ENCODE results near the genes MEN1, GPHA2 and TM7SF2.

DNA sequence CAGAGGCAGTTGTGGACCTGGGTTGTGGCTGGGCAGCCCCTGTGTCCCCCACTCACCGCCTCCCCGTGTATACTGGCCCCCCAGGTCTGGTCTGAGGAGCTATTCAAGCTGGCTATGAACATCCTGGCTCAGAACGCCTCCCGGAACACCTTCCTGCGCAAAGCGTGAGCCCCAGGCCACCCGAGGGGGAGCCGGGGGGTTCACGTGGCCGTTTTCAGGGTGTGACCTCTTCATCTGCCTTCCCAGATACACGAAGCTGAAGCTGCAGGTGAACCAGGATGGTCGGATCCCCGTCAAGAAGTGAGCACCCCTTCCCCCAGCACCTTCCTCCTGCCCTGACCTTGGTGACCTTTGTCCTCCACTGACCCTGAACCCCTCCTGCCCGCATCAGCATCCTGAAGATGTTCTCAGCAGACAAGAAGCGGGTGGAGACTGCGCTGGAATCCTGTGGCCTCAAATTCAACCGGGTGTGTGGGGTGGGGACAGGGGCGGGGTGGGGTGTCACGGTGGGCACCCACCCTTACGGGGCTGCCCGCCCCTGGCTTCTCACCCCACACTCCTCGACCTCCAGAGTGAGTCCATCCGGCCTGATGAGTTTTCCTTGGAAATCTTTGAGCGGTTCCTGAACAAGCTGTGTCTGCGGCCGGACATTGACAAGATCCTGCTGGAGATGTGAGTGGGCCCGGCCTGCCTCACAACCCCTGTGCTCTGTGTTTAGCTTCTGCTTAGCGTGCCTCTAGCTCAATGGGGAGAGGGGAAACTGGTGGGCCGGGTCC lies 4.0 kb downstream of the PLCB3 start:
- PRO-cap, result no peak

DNA sequence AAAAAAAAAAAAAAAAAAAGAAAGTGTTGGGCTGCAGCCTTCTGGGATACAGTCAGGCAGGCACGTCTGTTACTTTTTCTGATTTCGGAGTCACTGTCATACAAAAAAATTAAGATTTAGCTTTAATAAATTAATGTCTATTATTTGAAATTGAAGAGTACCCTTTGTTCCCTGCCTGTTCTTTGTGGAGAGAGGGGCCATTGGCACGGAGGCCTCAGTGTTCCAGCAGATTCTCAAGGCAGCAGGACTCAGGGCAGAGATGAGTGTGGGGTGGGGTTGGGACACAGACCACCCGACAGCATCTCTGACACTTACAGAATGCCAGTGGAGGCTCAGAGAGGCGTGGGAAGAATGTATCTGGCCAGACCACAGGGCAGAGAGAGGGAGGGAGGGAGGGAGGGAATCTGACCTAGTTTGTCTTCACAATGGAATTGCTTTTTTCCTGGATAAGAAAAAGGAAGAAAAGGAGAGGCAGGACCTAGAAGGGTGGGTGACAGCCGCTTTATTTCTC lies 3.5 kb downstream of the KCNK4 start:
- PRO-cap, result no peak

DNA sequence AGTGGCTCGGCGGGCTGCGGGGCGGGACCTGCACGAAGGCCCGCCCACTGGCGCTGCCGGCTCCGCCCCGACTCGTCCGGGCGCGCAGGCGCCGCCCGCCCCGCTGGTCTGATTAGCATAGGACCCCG lies 111 bp upstream of the ESRRA start:
- PRO-cap, result no peak

DNA sequence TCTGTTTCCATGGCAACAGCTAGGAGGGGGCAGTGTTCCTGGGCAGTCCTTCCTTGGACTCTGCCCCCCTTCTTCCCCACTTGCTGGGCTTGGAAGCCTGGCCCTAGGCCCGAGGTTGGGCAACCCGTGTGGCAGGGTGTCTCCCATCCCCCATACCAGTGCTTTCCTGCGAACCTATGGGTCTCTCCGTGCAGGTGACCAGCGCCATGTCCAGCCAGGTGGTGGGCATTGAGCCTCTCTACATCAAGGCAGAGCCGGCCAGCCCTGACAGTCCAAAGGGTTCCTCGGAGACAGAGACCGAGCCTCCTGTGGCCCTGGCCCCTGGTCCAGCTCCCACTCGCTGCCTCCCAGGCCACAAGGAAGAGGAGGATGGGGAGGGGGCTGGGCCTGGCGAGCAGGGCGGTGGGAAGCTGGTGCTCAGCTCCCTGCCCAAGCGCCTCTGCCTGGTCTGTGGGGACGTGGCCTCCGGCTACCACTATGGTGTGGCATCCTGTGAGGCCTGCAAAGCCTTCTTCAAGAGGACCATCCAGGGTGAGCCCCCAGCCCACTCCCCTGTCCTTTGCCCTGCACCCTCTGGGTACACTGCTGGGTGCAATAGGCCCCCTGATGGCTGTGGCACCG lies 1.8 kb downstream of the ESRRA start:
- PRO-cap, result no peak

DNA sequence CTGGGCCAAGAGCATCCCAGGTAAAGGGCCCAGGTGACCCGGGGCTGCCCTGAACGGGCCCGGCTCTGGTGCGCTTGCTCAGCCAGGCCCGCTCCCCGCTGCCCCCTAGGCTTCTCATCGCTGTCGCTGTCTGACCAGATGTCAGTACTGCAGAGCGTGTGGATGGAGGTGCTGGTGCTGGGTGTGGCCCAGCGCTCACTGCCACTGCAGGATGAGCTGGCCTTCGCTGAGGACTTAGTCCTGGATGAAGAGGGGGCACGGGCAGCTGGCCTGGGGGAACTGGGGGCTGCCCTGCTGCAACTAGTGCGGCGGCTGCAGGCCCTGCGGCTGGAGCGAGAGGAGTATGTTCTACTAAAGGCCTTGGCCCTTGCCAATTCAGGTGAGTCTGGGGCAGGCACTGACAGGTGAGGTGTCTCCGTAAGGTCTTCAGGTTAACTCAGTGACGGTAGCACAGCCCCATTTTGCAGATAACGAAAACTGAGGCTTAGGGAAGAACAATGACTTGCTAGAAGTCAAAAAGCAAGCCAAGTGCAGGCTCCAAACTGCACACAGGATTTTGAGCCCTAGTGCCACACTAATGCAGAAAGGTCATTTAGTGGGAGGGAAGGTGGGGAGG lies 2.4 kb downstream of the TRMT112 start:
- PRO-cap, result unidirectional peak, plus-strand start at position 478 of the sequence

DNA sequence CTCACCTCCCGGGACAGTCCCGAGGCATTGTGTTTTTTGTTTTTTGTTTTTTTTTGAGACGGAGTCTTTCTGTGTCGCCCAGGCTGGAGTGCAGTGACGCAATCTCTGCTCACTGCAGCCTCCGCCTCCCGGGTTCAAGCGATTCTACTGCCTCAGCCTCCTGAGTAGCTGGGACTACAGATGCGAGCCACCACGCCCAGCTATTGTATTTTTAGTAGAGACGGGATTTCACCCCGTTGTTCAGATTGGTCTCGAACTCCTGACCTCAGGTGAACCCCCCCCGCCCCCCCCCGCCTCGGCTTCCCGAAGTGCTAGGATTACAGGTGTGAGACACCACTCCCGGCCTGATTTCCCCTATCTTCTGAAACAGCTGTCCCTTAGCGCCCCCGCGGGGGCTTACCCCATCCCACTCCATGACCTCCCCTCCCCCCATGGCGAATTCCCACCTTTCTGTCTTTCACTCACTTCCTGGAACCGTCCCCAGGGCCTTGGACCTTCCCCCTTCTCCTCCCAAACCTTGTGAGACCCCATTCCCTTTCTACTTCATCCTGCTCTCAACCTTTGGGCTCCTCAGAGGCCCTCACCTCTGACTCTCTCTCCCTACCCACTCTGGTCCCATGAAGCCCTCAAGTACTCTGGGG lies 763 bp downstream of the PRDX5 start:
- PRO-cap, result no peak

GRCh38 chr11:64339482-64339785 lies 570 bp upstream of the CCDC88B start:
- PRO-cap, result no peak

GRCh38 chr11:64742711-64743736 lies 918 bp downstream of the RASGRP2 start:
- PRO-cap, result no peak

DNA sequence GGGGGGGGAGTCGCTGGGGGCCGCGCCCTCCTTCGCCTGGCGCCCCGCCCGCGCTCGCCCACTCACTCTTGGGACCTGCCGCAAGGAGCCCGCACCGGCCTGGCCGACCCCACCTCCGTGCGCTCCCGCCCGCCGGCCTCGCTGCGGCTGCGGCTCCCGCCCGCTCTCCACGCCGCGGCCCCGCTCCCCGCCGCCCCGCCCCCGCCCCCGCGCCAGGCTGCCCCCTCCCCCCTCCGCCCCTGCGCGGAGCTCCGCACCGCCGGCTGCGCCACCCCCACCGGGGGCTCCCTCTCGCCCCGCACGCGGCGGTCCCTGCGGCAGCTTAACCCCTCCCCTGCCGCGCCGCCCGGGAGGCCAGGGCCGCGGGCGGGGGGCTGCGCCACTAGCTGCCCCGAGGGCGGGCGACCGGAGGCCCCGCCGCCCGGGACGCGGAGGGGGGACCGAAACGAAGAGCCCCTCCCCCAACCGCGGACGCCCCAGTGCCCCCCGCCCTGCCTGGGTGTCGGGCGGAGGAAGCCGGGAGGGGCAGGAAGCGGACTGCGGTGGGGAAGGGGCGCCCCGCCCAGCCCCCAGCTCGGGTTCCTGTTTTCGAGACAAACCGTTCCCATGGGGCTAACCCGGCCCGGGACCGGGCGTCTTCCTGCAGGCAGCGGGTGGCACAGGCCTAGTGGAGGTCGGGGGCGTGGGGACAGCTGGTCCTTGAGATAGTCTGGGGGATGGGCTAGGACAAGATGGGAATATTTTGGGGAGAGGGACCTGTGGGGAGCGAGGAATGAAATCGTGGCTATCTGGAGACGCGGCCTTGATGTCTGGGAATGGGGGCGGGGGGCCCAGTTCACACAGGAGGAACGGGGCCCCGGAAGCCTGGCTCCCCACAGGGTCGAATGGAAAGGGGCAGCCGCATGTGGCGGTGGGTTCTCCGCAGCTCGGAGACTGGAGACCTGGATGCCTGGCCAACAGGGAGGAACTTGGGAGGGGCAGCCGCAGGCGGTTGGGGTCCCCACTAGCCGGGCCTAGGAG lies 1.0 kb upstream of the RASGRP2 start:
- PRO-cap, result unidirectional peak, minus-strand start at position 140 of the sequence; bidirectional peak, plus-strand start at position 667 of the sequence, minus-strand start at position 473 of the sequence

DNA sequence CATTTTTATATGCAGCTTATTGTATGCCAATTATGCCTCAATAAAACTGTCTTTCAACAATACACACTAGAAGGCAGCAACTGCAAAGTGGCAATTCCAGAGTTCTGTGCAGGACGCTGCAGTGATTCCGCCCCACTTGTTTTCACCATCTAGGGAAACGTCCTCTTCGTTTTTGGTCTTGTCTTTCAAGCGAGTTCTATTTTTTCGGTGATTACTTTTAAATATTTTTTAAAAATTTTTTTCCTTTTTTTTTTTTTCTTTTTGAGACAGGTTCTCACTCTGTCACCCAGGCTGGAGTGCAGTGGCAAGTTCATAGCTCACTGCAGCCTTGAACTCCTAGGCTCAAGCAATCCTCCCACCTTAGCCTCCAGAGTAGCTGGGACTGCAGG lies 7.0 kb upstream of the SF1 start:
- PRO-cap, result unidirectional peak, plus-strand start at position 99 of the sequence

DNA sequence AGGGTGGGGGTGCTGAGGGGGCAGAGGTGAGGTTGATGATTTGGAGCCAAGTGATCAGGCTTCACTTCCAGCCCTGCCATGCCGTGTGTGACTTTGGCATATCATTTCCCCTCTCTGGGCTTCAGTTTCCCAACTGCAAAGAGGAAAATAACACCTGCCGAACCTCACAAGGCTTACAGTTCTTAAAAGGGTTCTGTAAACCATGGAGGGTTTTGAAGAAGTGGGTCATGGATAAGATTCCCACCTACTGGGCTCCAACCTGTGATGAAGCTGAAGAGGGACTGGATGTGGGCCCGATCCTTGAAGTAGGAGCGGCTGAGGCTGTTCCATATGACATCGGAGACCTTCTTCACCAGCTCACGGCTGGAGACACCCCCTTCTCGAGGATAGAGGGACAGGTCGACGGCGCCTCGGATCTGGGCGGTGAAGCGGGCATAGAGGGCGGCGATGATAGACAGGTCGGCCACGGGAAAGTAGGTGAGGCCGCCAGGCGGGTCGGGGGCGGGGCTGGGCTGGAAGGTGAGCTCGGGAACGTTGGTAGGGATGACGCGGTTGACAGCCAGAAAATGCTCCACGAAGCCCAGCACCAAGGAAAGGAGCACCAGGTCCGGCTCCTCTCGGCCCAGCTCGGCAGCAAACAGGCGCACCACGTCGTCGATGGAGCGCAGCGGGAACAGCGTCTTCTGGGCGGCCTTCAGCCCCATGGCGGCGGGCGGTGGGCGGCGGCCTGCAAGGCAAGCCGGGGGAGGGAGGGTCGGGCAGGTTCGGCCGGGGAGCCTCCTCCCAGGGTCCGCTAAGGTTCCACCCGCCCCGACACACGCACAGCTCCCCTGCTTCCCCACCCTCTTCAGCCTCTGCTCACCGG lies 713 bp downstream of the MEN1 start:
- PRO-cap, result unidirectional peak, plus-strand start at position 528 of the sequence

GRCh38 chr11:64810271-64811325 lies at the start of gene MEN1:
TSS of gene MEN1 (minus strand) at chr11:64810551.
- PRO-cap, result bidirectional peak, plus-strand start at chr11:64810672, minus-strand start at chr11:64810686; bidirectional peak, plus-strand start at chr11:64810853, minus-strand start at chr11:64810733

DNA sequence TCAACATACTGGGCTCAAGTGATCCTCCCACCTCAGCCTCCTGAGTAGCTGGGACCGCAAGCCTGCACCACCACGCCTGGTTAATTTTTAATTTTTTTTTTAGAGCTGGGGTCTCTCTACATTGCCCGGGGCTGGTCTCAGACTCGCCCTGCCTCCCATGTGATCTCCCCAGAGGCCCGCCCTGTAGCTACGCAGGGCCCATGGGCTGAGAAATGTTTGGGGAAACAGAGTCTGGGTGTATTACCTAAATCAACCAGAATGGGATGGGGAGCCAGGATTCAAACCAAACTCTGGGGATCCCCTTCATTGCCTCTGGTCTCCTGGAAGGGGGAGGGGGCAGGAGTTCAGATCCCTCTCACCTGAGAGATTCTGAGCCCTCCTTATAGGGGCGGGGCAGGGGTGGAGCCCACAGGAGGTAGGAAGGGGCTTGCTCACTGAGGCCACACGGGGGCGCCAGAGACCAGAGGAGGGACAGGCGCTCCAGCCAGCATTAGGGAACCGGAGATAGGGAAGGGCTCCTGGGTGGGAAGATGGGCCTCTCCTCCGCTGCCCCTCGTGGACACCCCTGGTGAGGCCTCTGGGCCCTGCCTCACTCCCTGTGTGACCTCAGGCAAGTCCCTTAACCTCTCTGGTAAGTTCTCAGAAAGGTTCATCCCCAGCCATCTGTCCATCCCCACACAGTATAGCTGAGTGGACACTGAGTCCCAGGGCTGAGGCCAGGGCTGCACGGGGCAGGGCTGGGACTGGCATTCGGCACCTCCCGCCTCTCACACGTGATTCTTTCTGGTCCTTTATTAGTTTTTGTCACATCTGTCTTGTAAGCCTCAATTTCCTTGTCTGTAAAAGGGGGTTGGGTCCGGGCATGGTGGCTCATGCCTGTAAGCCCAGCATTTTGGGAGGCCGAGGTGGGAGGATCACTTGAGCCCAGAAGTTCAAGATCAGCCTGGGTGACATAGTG lies 2.7 kb upstream of the CDC42BPG start:
- PRO-cap, result no peak

DNA sequence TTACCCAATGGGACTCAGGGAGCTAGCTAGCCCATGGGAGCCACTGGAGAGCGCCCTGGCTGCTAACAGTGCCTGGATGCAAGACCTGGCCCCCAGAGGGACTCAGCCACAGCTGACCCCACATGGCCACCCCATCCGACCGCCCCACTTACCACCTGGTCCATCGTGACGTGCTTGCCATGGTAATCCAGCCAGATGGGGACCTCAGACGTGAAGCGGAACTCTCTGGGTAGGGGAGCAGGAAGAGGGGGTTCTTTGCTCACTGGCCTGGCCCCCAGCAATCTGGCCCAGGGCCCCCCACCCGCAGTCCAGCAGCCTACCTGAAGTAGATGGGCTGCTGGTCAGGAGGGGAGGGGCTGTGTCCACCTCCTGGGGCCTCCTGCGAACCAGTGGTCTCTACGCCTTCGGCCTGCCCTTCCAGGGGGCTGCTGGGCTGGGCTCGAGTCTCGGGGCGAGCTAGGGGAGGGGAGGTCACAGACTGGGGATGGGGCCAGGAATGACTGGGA lies 19.2 kb upstream of the EHD1 start:
- PRO-cap, result no peak

GRCh38 chr11:64899913-64900669 lies 16.9 kb downstream of the ATG2A start:
- PRO-cap, result no peak

DNA sequence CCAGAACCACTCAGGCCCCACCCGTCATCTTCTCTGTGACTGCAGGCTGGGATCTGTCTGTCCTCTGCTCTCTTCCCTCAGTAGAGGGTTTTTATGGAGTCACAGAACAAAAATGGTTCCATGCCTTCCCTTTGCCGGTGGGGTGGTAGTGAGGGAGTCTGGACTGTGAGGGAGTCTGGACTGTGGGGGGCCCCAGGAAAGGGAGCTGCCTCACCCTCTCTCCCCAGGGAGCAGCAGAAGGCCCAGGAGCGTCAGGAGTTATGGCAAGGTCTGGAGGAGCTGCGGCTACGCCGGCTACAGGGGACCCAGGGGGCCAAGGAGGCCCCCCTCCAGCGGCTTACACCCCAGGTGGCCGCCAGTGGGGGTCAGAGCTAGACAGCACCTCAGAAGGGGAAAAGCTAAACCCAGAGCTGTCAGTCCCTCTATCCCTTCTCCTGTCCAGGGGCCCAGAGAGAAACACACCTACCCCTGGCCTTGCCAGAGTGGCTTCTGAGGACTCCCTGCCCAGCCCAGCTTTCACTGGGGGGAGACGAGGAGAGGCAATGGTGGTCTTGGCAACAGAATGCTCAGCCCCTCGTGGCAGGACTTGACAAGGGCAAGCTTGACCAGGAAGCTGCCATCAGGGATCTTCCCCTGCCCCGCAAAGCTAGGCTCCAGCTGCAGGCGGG lies 2.1 kb downstream of the GPHA2 start:
- PRO-cap, result no peak

DNA sequence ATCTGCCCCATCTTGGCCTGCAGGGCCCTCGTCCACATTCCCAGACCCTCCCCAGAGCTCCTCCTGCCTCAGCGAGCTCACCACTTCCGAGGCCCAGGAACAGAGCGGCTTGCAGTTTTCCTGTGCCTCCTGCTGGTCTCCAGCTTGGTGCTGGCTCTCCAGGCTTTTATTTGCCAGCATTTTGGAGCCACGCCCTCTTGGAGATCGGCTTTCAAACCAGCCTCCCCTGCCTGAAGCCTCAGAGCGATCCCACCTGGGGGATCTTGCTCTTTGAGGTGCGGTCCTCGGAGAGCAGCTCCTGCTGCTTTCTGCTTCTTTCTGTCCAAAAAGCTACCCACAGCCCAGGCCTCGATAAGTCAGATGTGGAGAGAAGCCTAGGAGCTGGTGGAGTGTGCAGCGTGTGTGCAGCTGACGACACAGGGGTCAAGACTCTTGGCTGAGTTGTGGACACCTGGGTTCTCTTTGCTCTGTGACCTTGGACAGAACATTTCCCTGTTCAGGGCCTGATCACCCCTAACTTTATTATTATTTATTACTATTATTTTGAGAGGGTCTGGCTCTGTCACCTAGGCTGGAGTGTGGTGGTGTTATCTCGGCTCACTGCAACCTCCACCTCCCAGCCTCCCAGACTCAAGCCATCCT lies at the start of gene GPHA2:
Gene GPHA2, minus strand, starts transcription at position 141 of the 642 bp plus-strand sequence.
- PRO-cap, result no peak

GRCh38 chr11:65111810-65112389 lies at the start of gene TM7SF2:
TSS of gene TM7SF2 (plus strand) at chr11:65111872.
- PRO-cap, result bidirectional peak, plus-strand start at chr11:65111872, minus-strand start at chr11:65111720; unidirectional peak, plus-strand start at chr11:65112109; unidirectional peak, plus-strand start at chr11:65112330

- PRO-cap, result no peak
These were observed 6.3 kb upstream of the SPDYC start for GRCh38 chr11:65163708-65164253.

GRCh38 chr11:65321125-65321569 lies 6.5 kb downstream of the CDC42EP2 start:
- PRO-cap, result no peak